ENCODE measurements around a stretch of chr4.

GRCh38 chr4:26859624-26860050 is 1.0 kb upstream of the STIM2 start:
- PRO-cap, result no peak
- RAMPAGE, long total RNA, 2 experiments, result no peak in any of the 2 experiments

GRCh38 chr4:26886960-26887503 is 26.4 kb downstream of the STIM2 start:
- PRO-cap, result no peak
- RAMPAGE, long total RNA, 2 experiments, result no peak in any of the 2 experiments

- PRO-cap, result no peak
- RAMPAGE, long total RNA, 2 experiments, result no peak in any of the 2 experiments
Measured at GRCh38 chr4:31248794-31248993, 528.5 kb downstream of the PCDH7 start.

DNA sequence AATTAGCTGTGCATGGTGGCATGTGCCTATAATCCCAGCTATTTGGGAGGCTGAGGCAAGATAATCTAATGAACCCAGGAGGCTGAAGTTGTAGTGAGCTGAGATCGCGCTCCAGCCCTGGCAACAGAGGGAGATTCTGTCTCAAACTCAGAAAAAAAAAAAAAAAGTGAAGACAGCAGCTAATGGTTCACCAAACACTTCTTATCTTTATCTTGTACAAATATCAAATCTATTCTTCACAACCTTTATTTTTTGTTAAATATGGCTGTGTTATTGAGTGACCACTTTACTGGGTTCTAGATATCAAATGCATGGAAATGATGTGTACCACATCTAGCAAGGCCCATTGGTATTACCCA is 2470.0 kb downstream of the ARAP2 start:
- PRO-cap, result no peak
- RAMPAGE, long total RNA, 2 experiments, result no peak in any of the 2 experiments

DNA sequence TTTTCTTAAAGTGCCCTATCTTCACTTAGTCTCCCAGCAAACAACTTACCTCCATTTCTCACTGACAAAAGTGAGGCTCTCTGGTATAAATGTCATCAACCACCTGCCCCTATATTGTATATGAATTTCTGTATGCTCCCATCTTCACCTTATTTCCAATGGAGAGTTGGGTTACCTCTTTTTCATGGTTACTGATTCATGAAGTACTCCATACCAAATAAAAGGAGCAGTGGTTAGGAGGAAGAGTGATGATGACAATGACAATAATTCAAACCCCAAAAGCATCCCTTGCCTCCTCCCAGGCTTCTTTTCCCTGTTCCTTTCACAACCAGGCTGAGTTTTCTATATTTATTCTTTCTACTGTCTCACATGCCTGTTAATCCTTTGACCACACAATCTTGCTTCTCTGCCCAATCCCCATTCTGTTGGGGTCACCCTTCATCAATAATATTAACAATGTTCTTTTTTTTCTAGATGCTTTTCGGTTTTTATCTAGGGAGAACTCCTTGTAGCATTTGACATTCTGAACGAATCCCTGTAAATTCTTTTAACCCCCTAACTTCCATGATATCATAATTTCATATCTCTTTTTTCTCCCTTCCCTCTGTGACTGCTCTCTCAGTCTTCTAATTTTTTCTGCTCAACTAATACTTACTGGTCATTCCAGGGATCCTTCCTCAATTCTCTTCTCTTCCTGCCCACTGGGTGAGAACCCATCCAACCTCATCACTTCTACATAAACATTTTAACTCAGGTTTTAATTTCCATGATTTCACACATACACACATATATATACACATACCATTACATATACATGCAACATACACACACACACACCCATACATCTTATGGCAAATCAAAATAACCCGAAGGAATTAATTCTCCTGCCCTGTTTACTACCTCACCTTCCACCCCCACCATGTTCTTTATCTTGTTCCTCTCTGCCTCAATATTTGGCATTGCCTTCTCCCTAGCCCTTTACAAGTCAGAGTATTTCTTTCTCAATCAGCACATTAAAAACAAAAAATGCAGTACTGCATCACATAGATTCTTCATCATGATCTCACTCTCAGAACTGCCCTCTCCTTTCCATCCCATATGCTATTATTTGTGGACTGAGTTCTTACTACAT is 114.9 kb downstream of the ARAP2 start:
- PRO-cap, result no peak
- RAMPAGE, long total RNA, 2 experiments, result no peak in any of the 2 experiments

- PRO-cap, result no peak
- RAMPAGE, long total RNA, 2 experiments, result no peak in any of the 2 experiments
Measured at GRCh38 chr4:36284720-36284994, 3.2 kb downstream of the DTHD1 start.

- PRO-cap, result no peak
- RAMPAGE, long total RNA, 2 experiments, result no peak in any of the 2 experiments
Measured at GRCh38 chr4:36310602-36311328, 29.3 kb downstream of the DTHD1 start.

DNA sequence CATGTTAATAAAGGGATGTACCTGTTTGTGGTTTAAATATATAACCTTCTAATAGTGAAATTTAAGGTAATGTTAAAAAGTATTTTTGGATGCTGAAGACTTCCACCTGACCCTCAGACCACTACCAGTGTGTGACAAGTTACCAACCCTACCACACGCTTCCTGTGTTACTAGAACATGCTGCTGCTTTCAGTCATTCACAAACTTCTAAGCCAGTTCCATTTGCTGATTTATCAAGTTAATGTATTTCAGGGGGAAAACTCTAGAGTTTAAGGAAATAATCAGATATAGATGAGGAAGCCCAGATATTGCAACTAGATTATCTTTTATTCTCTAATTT is 104.9 kb downstream of the DTHD1 start:
- PRO-cap, result no peak
- RAMPAGE, long total RNA, 2 experiments, result no peak in any of the 2 experiments

DNA sequence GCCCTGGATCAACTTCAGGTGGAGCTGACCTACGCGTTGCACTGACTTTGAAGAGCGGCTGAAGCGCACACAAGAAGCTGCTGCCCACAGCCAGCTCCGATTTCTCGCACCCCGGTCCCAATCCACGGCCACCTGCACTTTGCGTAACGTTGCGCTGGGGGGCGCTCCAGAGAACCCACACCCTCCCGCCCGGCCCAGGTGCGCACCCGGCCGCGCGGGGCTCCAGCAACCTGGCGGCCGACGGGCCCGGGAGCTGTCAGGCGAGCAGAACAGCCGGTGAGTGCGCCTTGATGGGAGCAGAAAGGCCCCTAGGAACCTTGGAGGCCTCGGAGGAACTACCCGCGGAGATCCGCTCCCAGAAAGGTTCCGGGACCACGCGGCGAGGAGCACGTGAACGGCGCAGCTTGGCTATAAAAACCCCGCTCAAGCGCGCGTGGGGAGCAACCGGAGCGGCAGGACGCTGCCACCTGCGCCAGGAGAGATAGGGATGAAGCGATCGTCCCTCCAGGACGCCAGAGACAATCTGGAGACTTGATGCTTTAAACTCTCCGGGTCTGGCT is 718 bp upstream of the NWD2 start:
- PRO-cap, result no peak
- RAMPAGE, long total RNA, 2 experiments, result no peak in any of the 2 experiments

DNA sequence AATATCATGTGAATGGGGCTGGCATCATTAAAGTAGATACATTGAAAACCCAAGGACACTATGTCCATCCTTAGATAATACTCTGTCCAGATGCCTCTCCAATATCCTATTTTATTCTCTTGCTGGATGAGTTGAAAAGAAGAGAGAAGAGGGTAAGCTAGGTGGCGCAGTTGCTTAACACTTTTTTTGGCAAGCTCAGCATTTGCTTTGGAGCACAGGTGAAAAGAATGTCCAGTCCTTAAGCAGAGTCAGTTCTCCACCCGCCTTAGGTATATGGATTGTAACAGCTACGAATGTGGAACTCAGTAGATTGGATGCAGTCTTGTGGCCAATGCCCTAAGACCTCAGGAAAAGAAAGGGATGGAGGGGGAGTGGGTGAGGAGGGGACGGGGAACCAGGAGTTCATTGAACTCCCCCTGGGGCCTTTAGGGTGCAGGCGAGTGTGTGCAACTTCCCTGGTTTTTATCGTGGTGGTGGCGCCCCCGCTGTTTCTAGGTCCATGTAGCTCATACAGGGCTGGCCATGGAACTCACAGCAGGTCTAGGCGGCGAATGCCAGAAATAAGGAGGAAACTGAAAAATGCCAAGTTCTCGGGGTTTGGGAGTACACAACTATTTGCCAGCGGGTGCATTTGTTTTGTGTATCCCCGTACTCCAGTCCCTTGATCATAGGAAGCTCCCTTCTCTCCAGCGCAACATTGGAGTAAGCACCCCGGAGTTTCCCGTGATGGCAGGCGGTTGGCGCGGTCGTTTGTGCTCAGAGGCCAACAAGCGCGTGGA is 590 bp upstream of the C4orf19 start:
- PRO-cap, result no peak
- RAMPAGE, long total RNA, 2 experiments, result no peak in any of the 2 experiments

GRCh38 chr4:37685024-37685664 is 1.0 kb downstream of the RELL1 start:
- PRO-cap, result no peak
- RAMPAGE, long total RNA, 2 experiments, result no peak in any of the 2 experiments

DNA sequence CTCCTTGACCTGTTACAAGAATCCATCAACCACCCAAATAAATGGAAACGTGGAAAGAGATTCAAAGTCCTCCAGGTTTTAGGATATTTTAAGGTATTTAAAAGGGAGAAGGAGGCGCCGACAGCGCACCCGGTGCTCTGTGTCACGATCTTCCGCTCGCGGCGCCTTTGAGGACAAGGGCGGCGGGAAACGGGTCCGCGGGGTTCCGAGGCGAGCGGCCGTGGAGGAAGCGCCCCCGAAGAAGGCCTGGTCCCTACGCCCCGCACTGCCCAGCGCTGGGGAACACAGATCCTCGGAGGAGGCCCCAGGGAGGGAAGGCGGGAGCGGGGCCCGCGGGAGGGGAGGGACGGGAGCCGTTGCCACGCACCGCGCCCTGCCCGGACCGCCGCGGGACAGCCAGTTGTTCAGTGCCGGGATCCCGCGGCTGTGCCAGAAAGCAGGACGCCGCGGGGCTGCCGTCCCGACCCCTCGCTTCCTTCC is 471 bp downstream of the RELL1 start:
- PRO-cap, result bidirectional peak, plus-strand start at position 403 of the sequence, minus-strand start at position 367 of the sequence
- RAMPAGE, long total RNA, 2 experiments, result no peak in any of the 2 experiments

DNA sequence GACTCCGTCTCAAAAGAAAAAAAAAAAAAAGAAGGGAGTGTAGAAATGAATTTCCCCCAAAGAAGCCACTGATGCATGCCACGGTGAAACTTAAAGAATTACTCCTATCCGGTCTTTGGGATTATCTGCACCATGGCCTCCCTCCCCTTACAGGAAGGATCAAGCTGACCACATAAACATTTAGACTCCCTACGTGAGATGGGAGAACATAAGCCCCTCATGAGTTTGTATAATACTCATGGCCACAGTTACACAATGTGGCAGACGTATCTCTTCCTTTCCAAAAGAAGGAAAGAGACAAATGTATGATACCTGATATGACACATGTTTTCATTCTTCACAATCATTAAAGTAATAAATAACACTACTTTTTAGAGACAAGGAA is 3.3 kb upstream of the PTTG2 start:
- PRO-cap, result no peak
- RAMPAGE, long total RNA, 2 experiments, result no peak in any of the 2 experiments

DNA sequence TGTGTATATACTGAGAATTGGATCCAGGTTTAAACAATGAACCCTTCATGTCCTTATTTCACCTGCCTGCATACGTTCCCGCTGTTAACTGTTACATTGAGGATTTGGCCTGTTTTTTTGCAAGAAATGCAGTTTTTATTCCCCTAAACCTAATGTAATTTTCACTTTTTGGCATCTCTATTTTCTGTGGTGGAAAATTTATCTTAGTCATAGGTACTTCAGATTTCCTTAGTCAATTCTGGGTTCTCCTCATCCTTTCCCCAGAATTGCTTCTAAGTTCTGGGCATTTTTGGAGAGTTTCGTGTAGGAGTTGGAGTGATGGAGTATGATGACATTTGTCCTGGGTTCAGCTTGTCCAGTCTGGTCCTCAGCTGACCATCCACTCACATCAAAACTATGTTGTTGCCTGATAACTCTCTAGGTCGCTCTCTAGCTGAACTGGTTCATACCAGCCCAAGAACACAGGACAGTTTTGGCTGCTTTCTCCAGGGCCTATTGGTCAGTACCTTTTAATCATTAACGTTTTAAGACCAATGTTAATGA is 13.2 kb downstream of the PTTG2 start:
- PRO-cap, result no peak
- RAMPAGE, long total RNA, 2 experiments, result no peak in any of the 2 experiments

DNA sequence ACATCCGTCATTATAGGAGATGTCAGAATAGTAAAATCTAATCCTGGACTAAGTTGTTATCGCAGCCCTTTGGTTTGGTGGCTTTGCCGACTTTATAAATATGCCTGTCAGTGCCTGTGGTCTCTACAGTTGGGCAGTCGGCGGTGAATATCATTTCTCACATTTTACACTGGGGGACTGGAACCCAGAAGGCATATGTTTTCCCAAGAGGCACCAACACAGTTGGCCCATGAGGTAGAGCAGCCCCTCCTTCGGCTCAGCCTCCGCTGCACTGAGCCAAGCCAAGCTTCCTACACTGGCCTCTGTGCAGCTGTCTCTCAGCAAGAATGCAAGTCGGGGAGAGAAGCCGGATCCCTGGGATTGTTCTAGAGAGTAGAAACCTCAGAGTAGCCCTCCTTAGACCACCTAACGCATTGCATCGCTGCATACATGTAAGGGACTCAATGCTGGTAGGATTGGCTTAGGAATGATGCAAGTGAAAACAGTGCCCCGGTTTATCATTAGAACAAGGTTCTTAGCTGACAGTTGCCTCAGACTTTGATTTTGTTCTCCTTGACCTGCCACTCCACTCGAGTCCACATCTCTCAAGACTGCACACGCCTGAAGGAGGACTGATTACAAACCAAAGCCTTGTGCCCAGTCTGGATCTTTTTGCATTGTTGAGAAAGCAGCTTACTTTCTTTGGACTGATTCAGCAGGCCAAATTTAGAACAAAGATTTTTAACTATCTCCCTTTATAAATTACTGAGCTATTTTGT is 125.3 kb downstream of the PTTG2 start:
- PRO-cap, result no peak
- RAMPAGE, long total RNA, 2 experiments, result no peak in any of the 2 experiments

DNA sequence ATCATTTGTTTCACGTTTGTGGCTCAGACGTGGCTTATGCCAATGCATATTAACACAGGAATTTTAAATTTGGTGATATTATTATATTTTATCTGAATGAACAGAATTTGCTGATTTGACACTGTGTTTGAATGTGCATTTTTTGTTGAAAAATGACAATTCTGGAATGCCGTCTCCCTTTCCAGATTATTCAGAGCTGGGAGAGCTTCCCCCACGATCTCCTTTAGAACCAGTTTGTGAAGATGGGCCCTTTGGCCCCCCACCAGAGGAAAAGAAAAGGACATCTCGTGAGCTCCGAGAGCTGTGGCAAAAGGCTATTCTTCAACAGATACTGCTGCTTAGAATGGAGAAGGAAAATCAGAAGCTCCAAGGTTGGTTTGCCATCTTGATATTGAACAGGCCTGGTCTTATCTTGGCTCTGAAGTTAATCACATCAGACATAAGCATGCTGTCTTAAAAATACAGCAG is 129.6 kb downstream of the PTTG2 start:
- PRO-cap, result no peak
- RAMPAGE, long total RNA, 2 experiments, result no peak in any of the 2 experiments

DNA sequence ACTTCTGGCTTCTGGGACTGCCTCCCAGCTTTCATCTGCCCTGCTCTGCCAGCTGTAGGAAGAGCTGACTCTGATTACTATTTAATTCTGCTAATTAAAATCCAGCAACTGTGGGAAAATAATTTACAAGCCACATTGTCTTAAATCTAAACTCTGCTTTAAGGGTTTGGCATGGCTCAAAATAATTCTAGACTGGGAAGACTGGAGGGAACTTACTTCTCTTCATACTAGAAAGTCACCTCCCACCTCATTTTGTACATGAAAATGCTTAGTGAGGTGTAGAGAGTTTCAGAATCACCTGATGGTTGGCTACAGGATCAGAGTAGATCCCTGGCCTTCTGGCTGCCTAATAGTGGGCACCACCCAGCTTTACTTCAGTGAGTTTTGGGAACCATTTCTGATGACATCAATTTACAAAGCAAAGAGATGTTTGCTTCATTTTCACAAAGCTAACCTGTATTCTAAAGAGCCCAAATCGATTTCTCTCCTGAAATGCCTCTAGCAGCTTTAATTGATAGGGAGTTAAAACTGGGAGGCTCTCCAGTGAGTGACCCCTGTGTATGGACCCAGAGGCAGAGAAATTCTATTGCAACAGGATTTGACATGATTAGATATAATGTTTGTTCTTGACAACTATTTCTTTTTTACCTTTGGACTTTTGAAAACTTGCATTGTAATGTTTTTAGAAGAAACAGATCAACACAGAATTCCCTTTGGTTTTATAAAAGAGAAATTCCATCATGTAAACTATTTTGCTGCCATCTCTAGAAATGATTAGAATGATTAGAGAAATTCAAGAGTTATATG is 180.5 kb downstream of the PTTG2 start:
- PRO-cap, result no peak
- RAMPAGE, long total RNA, 2 experiments, result no peak in any of the 2 experiments

DNA sequence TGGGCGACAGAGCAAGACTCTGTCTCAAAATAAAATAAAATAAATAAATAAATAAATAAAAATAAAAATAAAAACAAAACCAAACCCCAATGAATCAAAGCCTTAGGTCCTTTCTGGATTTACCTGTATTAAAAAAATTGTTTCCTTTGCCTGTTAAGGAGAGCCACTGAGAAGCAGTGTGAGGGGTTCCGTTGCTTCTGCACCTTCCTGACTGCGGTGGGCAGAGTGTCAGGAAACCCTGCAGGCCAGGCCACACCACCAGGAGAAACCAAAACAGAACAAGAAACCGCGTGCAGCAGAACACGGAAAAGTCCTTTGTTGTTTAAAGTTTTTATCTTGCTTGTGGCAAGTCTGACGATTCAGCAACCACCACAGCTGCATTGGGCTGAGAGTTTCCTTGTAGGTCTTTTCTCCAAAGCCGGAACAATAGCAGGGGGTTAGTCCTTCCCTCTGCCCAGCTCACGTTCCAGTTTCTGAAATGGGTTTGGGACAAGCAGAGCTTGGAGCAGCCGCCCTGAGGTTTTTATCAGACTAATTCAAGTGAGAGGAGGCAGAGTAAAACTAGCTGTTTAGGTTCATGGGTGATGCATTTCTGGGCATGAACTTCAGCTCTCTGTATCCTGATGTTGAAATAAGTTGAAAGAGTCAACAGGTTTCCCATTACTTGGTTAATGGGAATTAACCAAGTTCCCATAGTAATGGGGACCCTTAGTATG is 216.8 kb downstream of the PTTG2 start:
- PRO-cap, result no peak
- RAMPAGE, long total RNA, 2 experiments, result no peak in any of the 2 experiments

DNA sequence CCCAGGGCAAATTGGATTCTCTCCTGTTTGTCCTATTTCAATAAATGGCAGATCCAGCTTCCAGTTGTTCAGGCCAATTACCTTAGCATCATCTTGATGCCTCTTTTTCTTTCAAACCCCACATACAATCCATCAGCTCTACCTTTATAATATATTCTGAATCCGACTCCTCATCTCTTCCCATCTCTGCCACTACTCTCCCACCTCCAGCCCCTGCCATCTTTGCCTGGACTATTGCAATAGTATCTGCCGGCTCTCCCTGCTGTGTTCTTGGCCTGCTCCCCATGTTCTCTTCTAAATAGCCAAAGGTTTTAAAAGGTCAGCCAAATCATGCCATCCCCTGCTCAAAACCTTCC is 265.9 kb downstream of the PTTG2 start:
- PRO-cap, result no peak
- RAMPAGE, long total RNA, 2 experiments, result no peak in any of the 2 experiments

GRCh38 chr4:38231644-38231908 is 271.4 kb downstream of the PTTG2 start:
- PRO-cap, result no peak
- RAMPAGE, long total RNA, 2 experiments, result no peak in any of the 2 experiments